Skin of body (tissue), 2 donors: ENCODE measurements around a stretch of chr6.

DNA sequence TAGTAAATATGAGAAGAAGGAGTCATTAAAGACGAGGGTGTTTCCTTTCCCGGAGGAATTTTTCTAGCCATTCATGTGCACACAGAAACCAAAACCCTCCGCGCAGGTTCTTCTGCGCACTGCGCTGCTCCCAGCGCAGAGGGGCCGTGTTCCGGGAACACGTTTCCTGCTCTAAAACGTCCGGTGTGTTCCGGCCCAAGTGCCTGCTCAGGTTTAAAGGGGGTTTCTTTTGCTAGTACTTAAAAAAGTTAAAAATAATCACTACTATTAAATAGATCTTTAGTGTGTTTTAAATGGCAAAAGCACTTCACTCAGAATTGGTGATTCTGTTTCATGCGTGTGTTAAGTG, 11.6 kb downstream of the GPR31 start:
- RAMPAGE, long total RNA, result no peak

GRCh38 chr6:167150831-167151760, 6.7 kb downstream of the GPR31 start:
- RAMPAGE, long total RNA, result no peak

DNA sequence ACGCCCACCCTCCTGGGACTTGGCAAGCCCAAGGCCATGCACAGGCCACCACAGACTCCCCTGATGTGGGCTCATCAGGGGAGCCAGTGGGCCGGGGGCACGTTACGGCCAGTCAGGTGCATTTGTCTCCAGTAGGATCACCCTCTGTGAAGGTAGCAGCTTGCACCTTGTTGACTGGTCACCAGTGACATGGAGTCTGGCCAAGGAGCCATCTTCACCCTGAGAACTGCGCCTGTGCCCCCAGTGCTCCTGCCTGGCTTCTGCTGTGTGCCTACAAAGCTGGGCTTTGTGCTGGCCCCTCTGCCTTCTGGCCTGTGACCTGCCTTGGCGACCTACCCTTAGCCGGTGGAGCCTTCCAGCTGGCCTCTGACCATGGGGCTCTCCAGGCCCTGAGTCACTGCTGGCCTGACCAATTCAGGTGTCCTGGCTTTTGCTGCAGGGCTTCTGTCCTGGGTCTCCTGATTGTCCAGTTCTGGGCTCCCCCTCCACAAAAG, 14.1 kb upstream of the UNC93A start:
- RAMPAGE, long total RNA, result no peak

DNA sequence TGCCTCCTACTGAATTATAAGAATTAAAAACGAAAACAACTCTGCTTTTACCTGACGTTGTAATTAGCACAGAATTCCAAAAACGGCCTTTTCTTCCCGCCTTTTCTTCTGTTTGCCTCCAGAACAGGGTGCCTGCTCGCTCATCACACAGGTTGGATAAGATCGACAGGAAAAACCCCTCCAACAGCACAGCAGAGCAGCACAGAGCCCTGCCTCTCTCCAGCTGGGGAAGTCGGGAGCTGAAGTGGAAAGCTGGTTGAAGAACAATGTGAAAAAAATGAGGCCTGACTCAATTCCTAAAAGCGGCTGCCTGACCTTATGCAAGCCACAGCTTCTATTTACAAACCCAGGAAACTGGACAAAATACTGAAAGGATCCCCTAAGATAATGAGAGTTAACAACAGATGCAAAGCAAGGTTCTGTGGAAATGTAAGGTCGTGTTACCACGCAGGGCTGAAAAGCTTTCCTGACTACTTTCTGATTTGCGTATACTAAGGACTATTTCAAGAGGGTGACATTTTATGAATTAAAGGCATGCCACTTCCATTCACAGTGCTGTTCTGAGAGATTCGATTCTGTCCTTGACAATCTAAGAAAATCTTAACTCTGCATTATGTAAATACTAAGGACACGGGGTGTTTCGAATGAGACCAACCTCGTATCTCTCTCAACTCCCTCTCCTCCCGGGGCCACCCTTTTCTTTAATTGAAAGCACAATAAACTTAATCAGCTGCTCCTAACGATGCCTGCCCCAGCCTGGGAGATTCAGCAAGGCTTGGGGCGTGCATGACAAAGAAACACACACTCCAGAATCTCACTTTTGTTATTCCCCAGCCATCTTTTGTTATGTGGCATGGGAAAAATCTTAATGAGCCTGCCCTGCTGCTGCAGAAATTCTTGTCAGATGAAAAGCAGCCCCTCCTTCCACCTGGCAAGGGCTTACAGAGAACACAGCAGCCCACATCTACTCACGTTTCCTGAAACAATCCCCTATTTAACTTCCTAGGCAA, 117.1 kb downstream of the TTLL2 start:
- RAMPAGE, long total RNA, result no peak

DNA sequence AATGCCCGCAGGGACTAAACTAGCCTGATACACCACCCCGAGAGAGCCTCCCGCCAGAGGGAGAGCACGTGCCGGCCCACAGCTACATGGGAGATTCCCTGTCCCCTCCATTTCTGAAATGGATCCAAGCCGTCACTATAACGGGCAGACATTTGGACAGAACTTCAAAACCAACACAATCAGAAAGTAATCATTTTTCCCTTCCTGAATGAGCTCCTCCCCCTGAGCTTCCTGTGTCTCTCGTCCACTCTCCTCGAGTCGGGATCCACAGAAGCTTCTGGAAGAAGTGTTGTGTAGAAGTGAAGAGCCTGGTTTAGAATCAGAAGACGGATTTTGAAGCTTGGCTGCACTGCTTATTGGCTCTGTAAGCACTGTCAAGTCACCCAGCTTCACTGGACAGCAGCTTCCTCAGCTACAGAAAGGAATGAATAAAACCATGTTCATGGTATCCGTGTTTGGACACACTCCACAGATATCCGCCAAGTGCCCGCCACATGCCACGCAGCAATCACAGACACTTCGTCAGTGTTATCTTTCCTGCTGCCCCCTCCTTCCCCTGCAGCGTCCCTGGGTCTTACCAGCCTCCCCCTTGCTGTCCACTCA, 199.7 kb downstream of the TTLL2 start:
- RAMPAGE, long total RNA, result no peak

DNA sequence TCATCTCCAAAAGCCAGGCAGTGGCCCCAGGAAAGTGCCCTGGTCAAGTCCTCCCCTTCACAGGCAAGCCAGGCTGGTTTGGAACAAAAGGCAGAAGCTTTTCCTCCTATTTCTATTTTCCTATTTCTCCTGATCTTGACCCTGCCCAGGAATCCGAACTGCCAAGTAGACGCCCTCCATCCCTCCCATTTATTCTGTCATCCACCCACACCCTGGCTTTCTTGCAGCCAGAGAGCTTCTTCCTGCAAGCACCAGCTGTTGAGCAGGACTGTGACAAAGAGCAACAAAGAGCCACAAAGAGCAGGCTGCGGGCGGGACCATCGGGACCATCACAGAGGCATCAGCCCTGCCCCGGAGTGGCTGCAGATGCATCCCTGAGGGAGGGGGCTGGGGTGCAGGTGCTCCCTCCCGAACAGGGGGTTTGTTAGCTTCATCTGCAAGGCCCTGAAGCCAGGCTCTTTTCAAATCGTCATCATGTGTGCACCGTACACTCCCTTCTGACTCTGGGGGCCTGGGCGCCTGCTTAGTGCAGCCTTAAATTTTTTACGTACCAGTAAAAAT, 149.6 kb upstream of the AFDN start:
- RAMPAGE, long total RNA, result no peak

GRCh38 chr6:167684484-167684875, 142.2 kb upstream of the AFDN start:
- RAMPAGE, long total RNA, result no peak

DNA sequence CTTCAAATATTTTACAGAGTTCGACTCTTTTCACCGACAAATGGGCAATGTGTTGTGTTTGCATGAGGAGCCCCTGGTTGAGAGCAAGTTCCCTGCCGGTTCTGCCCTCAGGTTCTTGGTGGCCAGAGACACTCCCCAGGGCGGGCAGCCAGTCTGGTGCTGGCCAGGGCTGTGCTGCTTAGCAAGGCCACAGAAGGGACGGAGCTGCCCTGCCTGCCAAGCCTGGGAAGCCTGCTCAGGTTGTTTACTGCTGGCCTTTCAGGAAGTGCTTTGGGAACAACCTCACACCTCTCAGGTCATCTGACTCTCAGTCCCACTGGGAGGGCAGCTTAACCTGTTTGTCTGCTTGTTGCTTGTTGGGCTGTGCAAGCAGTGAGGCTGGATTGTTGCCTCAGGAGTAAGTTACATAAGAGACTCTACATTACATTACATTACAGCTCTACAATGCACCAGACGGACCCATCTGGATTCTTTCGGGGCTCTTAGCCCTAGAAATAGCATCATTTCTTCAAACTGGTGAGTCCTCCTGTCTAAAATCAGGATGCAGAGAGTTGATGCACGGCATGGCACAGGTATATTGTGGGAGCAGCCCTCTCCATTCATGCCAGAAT, 75.7 kb upstream of the AFDN start:
- RAMPAGE, long total RNA, result no peak

DNA sequence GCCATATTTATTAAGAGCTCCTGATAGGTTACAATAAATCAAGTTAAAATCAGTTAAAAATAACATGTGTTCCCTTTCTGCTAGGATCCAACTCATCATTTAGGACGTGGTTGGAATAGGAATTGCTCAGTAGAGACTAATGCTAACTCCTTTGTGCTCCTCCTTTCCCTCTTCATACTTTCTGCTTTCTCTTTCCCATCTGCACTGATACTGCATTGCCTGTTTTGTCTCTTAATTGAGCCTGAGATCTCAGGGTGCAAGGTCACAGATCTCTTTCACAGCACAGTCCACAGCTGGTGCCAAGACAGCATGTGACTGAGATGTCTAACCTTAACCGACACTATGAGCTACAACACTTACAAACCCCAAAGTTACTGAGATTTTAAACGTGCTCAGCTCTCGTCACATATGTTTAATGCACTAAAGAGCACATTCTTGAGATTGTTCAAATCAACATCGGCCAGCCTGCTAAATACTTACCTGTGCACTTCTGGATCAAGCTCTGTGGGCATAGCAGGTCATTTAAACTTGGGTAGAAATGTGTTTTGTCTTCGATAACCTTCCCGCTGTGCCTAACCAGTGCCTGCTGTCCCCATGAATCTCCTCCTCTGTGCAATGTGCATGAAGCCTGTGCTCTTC, 39.8 kb upstream of the AFDN start:
- RAMPAGE, long total RNA, result no peak

GRCh38 chr6:167805640-167806694, 20.7 kb upstream of the AFDN start:
- RAMPAGE, long total RNA, result no peak

DNA sequence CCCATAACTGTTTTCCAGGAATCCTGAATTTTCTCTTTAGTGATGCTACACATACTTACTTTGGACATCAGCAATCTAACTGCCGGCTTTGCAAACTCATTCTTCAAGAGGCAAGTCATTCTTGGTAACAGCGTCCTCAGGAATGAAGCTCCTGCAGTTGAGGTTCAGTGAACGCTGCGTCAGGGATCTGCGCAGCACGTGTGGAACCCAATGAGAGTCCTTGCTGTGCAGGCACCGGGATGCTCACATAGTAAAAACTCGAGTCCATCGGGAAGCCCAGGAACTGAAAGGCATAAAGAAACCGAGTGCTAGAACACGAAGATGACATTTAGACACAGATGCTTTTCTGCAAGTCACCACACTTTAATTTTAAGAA, 2.2 kb upstream of the AFDN start:
- RAMPAGE, long total RNA, result no peak

GRCh38 chr6:167875056-167875680, 48.5 kb downstream of the AFDN start:
- RAMPAGE, long total RNA, result no peak

DNA sequence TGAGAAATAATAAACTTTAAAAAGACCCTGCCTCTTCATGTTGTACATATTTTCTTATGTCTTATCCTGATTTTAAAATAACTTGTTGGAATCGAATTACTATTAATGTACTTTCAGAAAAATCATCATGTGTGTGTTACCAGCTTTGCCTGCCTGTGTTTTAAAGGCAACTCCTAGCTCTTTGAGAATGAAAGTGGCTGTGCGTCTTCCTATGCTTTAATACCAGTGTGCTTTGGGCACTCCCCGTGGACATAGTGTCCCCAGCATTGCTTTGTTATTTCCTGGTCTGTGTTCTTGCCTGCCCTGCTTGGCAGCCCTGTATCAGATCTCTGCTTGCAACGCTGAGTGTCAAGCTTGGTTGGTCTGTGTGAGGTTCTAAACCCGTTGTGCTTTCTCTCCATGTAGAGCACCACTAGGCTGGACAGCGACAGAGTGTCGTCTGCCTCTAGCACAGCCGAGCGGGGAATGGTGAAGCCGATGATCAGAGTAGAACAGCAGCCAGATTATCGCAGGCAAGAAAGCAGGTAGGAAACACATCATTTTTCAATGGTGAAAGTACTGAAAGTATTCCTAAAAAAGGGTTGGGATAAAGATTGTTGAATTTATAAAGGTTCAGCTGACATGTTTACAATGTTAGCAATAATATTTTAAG, 80.2 kb downstream of the AFDN start:
- RAMPAGE, long total RNA, result no peak

- RAMPAGE, long total RNA, result no peak
Observed at GRCh38 chr6:167936044-167936497, 61.4 kb upstream of the KIF25 start.

DNA sequence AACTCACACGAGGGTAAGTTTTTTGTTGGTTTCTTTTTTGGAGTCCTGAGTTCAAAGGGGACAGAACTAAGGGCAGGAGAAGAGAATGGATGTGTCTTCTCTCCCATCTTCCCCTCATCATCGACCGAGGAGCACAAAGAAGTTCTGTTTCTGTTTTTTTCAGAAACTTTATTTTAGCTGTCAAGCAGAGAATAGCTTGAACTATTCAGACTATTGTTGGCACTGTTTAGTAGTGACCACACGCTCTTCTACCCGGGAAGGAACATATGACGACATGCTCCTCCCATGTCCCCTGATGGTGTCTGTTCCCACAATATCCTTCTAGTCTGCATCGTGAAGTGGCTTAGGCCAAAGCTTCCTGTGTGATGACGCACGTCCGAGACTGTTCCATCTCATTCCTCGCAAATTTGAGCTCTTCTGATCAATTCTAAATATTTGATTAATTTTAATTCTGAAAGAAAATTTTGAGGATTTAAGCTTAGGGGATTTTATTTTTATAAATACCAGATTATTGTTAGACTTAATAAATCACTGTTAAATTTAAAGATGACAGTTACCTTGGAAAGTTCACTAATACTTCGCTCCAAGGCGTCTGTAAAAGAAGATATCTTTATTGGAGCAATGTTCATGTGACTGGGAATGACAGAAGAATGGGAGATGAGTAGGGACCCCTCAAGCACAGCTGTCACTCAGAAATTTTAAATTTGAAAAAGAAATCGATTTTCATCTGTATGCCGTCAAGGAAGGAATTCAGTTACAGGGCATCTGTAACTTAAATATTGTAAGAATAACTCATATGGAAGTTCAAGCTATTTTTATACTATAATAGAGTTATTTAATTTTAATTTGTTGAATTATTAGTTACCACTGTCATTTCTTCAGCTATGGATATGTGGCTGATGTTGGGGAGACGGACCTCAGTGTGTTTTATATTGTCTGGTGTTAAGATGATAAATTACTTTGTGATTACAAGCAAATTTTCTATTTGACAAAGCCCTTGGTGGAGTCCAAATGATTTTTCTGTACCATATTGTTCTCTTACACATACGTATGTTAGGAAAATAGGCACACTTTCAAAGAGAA, 27.0 kb upstream of the KIF25 start:
- RAMPAGE, long total RNA, result no peak

DNA sequence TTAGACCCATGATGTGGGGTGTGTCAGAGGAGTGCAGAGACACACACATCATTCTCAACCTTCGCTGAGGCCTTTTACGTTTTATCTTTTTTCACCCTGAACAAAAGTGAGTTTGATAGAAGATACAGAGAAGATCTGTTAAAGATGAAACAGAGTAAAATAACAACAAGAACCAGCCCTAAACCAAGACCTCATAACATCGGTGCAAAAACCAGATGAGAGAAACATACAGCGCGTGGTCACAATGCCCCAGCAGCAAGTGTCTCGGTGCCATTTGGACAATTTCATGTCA, 35.5 kb upstream of the FRMD1 start:
- RAMPAGE, long total RNA, result no peak

DNA sequence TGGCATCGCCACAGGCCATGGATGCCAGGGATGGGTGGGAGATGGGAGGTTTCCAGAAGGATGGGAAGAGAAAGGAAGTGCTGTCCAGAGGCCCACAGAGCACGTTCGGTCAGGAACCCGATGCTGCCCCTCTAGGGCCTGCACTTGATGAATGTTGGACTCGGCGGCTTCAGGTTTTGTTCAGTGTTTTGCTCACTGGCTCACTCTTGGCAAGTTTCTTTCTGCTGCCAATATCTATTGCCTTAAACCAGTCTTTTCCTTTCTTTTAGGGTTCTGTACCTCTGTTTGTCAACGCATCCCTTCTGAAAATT, 97.7 kb downstream of the DACT2 start:
- RAMPAGE, long total RNA, result no peak

- RAMPAGE, long total RNA, result no peak
Observed at GRCh38 chr6:168247364-168248113, 72.0 kb downstream of the DACT2 start.

- RAMPAGE, long total RNA, result no peak
Observed at GRCh38 chr6:168326946-168327296, 7.3 kb upstream of the DACT2 start.

DNA sequence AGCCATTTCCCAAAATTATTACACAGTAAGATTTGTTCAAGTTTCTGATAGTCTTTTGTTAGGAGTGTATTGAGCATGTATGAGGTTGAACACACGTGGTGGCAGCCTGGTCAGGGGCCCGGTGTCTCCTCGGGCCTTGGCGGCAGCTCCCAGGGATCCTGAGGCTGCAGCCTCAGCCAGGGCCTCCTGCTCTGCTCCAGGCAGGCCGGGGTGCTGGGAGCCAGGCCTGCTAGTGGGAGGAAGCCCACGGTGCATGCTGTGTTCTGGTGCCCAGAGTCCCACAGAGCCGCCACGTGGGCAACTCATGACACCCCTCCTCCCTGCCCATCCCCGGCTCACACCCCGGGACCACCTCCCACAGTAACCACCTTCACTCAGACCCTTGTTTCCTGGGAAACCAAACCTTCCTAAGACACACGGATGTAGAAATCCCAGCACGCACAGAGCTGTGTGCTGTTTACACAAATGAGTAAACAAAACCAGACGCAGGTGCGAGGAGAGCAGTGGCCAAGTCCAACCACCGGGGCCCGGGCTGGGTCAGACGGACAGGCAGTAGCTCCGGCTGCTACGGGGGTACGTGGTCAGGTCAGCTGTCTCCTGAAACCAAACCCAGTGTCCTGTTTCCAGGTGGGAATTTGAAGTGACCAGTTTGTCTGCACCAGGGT, 52.4 kb upstream of the SMOC2 start:
- RAMPAGE, long total RNA, result no peak